Bronchus fibroblast of lung (primary cell): Measurements from ENCODE around the genes OR9K2, OR6C1, OR6C70 and BLOC1S1.

DNA sequence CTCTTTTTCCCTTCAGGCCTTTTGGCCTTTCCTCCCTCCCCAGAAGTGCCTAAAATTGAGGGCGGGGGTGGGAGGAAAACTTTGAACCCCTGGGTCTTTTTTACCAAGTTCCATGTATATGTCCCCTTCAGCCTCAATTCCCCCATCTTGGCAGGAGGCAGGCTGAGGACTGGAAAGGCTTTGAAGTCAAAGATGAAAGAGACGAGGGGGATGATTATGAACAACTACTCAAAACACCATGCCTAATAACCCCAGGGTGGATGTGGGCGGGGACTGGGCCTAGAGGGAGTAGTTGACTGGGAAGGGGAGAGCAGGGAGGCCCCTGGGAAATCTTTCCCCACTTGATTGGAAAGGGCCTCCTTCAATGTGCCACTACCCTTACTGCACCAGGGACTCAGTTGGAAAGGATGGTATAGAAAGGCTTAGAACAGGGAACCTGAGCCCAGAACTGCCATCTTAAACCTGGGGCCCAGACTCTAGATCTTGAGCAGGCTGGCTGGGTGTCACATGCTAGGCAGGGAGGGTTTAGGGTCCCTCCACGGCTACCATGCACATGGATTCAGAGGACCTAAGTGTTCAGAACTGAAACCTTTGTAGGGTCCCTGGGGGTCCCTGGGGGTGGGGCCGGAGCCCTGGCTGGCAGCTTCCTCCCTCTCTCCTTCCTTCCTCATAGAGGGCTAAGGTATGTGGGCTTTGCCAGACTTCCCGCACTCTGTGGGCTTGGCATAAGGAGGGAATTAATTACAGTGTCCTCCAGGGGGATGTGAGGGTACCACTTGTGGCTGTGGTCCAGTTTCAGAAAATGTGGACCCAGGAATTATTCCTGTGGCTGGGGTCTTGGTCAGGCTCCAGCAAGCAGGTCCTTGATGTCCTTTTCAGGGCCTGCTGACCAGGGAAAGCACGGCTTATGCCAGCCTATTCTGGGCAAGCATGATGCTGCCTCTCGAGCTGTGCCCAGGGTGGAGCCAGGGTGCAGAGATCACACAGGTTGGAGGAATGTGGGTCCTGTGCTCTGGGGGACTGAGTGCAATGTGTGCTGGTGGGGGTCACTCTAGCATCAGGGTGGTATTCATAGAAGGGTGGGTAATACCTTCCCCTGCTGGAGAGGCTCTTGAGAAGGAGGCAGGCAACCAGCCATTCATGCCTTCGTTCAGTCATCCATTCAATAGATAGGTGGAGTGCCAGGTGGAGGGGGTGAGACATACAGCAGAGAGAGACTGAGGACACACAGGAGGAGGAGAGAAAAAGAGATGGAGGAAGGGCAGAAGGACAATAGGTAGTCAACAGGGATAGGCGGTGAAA is 4.6 kb upstream of the ZNF385A start:
- RAMPAGE, long total RNA, result no peak

GRCh38 chr12:54402714-54404068 is 15.9 kb downstream of the ITGA5 start:
- RAMPAGE, long total RNA, result no peak

DNA sequence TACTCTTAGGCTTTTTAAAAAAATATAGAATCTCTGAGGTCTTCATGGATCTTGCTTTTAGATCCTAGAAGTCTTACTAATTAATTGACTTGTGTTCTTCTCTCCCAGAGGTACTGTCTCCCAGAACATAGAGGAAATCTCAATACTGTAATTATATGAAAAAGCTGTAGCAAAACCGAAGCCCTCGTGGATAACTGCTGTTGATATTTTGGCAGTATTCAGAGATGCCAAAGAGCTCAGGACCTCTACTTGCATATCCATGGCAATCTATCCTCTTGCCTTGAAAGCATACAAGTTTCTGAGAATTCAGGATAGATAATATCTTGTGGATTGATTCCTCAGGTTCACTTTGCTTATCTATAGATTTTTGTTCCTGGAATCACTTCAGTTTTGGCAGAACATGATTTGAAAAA is at the start of gene OR9K2:
TSS of gene OR9K2 (plus strand) at position 232 of the 413 bp plus-strand sequence.
- RAMPAGE, long total RNA, result no peak

DNA sequence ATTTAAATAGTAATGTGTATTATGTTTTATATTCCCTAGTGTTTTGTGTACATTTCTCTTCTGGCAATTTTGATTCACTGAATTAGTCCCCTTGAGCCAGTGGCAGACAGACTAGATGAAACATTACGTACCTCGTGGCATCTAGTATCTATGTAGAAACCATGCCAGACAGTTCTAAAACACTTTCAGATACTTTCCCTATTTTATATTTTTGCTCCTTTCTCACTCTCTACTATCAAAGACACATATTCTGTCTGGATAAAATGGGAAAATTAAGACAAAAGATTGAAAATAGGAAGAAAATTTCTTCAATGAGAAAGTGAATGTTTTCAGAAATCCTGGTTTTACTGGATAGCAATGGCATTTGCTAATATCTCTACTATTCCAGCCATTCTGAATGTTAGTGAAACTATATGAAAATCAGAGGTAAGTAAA is at the start of gene OR6C1:
TSS of gene OR6C1 (plus strand) at position 170 of the 435 bp plus-strand sequence.
- RAMPAGE, long total RNA, result no peak

GRCh38 chr12:55392377-55392985 is 7.8 kb upstream of the OR6C65 start:
- RAMPAGE, long total RNA, result no peak

GRCh38 chr12:55411961-55412245 is 11.6 kb downstream of the OR6C65 start:
- RAMPAGE, long total RNA, result no peak

DNA sequence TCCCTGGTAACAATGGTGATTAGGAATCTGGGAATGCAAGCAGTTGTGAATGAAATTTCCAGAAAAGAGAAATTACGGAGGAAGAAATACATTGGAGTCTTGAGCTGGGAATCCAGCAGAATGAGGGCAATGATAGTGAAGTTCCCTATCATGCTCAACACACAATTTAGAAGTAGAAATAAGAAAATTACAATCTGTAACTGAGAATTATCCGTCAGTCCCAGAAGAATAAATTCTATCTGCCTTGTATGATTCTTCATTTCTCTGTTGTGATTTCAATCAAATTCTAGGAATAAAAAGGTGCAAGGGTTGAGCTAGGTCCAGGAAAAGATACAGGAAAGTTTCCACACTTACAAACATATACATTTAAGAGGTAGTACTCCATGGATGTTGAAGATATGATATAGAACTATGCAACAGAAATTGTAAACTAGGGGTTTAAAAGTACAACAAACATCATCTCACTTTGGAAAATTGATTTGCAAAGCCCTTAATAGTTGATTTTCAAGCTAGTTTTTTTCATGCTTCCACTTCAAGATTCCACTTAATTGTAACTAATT is at the start of gene OR6C70:
TSS of gene OR6C70 (minus strand) at position 260 of the 560 bp plus-strand sequence.
- RAMPAGE, long total RNA, result no peak

DNA sequence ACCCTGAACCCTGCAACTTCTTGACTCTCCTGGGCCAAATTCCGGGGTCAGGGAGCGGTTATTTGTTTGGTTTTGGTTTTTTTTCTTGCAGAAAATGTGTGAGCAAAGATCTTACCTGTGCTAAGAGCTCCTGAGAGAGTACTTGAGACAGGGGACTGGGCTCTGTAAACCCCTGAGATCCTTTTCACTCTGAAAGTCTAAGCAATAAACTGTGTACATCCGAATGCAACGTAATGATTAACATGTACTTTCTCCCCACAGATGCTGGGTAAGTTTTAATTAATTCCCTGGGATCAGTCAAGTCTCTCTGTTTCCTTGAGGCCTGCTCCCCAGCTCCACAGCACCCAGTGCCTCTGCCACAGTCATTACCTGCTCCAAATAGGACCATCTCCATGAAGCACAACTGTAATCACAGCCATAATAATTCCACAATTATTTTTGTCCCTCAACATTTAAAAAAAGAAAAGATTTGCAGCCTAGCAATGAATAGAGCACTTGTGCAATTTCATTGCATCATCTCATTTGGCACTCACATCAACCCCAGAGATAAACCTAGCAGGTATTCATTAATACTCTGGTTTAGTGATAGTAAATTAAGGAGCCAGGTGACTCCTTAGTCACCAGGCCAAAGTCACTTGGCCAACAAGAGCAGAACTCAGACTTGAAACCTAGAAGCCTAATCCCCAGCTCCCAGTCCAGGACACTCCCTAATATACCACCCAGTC is 21.7 kb downstream of the OR10P1 start:
- RAMPAGE, long total RNA, result no peak

- RAMPAGE, long total RNA, result no peak
These were observed 10.9 kb downstream of the ITGA7 start for GRCh38 chr12:55696664-55697383.

GRCh38 chr12:55709396-55710128 is 1.9 kb upstream of the ITGA7 start:
- RAMPAGE, long total RNA, result no peak

- RAMPAGE, long total RNA, result start-site peak on the plus strand at chr12:55716033-55716174, 4,644 and 6,938 reads in 2 replicates
These were observed at the start of gene BLOC1S1 for GRCh38 chr12:55715711-55716833. BLOC1S1 (plus strand) TSS chr12:55716046.

- RAMPAGE, long total RNA, result no peak
These were observed 5.8 kb upstream of the GDF11 start for GRCh38 chr12:55736958-55737686.

DNA sequence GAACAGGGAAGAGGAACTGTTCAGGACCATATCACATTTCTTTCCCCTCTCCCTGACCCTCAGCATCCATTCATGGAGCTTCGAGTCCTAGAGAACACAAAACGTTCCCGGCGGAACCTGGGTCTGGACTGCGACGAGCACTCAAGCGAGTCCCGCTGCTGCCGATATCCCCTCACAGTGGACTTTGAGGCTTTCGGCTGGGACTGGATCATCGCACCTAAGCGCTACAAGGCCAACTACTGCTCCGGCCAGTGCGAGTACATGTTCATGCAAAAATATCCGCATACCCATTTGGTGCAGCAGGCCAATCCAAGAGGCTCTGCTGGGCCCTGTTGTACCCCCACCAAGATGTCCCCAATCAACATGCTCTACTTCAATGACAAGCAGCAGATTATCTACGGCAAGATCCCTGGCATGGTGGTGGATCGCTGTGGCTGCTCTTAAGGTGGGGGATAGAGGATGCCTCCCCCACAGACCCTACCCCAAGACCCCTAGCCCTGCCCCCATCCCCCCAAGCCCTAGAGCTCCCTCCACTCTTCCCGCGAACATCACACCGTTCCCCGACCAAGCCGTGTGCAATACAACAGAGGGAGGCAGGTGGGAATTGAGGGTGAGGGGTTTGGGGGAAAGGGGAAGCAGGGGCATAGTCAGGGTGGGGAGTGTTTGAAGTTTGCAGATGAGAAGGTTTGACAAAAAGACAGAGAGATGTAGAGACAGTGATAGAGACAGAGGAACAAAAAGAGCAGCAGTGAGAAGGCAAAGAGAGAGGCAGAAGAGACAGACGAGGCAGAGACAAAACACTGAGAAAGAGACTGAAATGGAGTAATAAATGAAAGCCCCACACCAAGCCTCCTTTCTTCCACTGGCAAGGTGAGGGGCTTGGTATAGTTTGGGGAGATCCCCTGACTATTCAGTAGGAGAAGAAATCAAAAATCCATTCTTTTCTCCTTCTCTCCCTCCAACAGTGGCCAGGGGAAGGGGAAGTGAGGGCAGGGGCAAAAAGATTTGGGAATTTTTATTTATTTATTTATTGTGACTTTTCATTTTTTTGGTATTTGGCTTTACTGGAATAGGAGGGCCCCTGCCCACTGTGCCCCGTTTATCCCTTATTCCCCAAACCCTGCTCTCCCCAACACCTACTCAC is 6.9 kb downstream of the GDF11 start:
- RAMPAGE, long total RNA, result no peak

GRCh38 chr12:55833231-55833689 is 3.9 kb upstream of the DNAJC14 start:
- RAMPAGE, long total RNA, result no peak

DNA sequence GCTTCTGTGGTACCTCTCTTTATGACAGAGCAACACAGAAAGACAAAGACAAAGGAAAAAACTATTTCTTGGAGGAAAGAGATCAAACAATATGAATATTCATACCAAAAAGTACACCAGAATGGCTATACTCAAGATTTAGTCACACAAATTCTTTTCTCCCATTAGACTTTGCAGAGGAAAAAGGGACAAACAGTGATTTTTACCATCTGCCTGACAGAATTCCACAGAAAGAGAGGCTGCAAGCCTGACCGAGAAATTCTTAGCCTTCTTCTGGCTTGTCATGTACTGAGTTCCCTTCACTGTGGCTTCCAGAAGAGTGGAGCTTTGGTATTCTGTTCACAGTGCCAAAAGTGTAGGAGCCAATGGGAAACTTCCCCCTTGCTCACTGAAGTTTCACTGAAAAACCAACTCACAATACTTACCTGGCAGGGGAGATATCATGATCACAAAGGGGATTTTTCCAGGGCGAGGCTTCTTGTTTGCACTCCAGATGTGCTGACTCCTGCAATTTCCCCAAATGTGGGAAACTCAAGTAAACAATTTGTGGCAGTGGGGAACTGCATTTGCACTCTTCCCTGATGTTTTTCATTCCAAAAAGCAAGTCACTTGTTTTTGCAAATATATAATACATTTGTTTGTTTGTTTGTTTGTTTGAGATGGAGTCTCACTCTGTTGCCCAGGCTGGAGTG is 31.7 kb upstream of the MMP19 start:
- RAMPAGE, long total RNA, result no peak

GRCh38 chr12:55938764-55939614 is 8.0 kb downstream of the DGKA start:
- RAMPAGE, long total RNA, result no peak

- RAMPAGE, long total RNA, result no peak
These were observed 13.2 kb downstream of the DGKA start for GRCh38 chr12:55944089-55944595.

GRCh38 chr12:55980754-55981168 is 6.9 kb downstream of the RAB5B start:
- RAMPAGE, long total RNA, result no peak

- RAMPAGE, long total RNA, result no peak
These were observed 2.7 kb upstream of the SUOX start for GRCh38 chr12:55994304-55994776.

DNA sequence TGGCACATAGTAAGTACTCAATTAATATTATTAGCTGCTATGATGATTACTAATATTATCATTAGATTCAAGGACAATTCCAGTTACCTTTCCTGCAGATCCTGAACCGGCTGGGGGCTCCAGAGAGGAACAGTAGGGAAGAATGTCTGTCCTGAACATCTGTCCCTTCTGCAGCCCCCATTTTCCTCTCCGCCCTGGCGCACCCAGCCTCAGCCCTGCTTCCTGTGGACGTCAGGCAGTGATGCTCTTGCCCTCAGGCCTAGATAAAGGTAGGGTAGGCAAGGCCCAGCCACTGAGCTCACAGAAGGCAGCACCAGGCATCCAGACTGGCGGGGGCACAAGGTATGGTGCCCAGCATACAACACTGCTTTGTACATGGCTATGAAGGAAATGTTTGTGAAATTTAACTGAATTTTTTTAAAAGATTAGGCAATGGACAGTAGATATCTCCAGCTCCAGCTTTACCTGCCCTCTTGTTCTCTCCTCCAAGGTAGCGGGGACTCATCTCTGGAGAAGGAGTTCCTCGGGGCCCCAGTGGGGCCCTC is 3.8 kb downstream of the IKZF4 start:
- RAMPAGE, long total RNA, result no peak